Astrocyte (in vitro differentiated cells and primary cell): ENCODE measurements around a stretch of chr1.

- PRO-cap, result no peak
- RRBS, 2 experiments, result no CpG with 5 or more reads among the region's 3 CpGs
These were observed 160.7 kb downstream of the PPP1R12B start for GRCh38 chr1:202509108-202509625.

DNA sequence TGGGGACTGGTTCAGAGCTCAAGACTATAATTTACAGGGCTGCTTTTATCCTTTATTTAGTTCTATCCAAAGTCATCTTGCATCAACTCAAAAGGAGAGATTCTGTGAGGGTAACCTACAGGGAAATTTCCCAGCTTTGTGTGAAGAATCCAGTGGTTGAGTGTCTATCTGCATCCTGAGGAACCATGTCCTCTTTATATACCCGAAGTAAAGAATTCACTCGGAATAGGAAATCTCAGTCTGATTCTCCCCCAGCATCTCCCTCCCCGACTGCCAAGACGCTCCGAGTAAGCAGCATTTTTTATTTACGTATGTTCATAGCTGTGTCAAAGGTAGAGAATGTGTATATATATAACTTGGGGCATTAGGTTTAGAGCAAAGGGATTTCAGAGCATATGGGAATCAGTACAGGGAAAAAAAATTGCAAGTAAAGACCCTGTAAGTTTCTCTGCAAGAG, 170.3 kb downstream of the SYT2 start:
- PRO-cap, result no peak
- RRBS, 2 experiments, result no CpG with 5 or more reads among the region's 6 CpGs

DNA sequence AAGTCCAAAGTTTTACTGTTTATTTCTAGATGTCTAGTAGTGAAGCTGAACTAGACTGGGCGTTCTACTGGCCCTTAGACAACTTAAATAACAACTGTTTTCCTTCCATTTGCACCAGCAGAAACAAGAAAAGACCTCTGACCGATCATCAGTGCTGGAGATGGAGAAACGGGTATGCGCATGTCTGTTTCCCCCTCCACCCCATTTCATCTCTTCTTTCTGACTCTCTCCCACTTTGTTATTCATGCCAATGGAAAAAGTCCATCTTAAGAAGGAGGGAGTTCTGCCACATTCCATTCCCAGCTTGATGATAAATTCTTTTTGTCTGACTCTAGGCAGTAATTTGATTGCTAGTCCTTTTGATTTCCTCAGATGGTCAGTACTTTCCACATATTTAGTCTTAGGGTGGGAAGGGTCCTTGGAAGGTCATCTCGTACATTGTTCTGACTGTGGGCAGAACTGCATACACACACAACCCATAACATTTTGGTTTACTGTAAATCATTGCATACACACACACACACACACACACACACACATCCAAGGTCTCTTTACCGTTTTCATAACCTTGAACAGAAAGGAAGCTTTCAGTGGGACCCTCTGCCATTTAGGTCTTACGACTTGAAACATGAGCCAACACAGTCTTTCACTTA, 142.5 kb downstream of the SYT2 start:
- PRO-cap, result no peak
- RRBS, 2 experiments, result no CpG with 5 or more reads among the region's 7 CpGs

DNA sequence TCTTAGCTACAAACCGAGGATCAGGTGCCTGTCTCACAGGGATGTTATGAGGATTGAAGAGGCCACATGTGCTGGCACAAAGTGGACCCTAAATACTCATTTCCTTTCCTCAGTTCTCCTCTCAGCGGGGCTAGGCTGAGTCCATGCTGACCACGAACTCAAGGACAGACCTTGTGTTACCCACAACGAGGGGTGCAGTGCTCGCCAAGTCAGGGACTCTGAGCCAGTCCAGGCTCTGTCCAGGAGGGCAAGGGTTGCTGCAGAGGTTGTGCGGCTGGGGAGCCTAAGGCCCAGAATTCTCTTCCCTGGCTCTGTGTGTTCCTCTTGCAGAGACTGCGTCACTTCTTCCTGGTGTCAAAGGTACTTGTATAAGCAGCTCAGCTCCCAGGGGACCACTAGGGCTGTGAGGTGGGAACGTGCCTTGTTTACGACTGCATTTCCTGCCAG, 83.4 kb downstream of the SYT2 start:
- PRO-cap, result no peak
- RRBS, 2 experiments, result no CpG with 5 or more reads among the region's 9 CpGs

- PRO-cap, result no peak
- RRBS, 2 experiments, result no CpG with 5 or more reads among the region's 6 CpGs
These were observed 14.1 kb upstream of the KLHL12 start for GRCh38 chr1:202940835-202941881.

GRCh38 chr1:202955061-202955642, 3.0 kb downstream of the ADIPOR1 start:
- PRO-cap, result no peak
- RRBS, 2 experiments, result no CpG with 5 or more reads among the region's 5 CpGs

DNA sequence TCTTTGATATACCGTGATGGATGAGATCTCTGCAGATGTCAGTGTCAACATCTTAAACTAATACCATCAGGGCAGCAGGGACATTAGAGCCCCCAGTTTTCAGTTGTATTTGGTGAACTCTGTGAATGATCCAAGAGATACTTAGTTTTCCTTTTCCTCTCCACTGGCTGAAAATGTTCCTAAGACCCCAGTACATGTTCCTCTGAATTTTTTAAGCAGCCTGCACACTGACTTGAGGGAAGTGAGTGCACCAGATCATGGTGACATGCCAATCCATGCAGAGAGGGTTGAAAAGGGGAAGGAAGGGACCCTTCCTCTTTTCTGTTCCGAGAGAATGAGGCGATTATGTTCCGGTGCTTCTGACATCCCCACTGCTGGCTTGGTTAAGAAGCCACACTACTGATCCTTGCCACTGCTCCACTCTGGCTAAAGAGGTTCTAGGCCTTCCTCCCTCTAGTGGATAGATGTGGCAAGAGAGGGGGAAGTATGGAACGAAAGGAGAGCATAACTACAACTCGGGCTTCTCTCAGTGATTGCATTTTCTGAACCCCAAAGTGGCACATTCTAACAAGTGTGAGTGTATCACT, 1.8 kb upstream of the CYB5R1 start:
- PRO-cap, result no peak
- RRBS, 2 experiments, result no CpG with 5 or more reads among the region's 6 CpGs

GRCh38 chr1:203008275-203008912, 1.2 kb downstream of the TMEM183A start:
- PRO-cap, result no peak
- RRBS, 2 experiments, result no CpG with 5 or more reads among the region's 3 CpGs

GRCh38 chr1:203029085-203029752, 2.9 kb downstream of the PPFIA4 start:
- PRO-cap, result no peak
- RRBS, 2 experiments, result no CpG with 5 or more reads among the region's 11 CpGs

DNA sequence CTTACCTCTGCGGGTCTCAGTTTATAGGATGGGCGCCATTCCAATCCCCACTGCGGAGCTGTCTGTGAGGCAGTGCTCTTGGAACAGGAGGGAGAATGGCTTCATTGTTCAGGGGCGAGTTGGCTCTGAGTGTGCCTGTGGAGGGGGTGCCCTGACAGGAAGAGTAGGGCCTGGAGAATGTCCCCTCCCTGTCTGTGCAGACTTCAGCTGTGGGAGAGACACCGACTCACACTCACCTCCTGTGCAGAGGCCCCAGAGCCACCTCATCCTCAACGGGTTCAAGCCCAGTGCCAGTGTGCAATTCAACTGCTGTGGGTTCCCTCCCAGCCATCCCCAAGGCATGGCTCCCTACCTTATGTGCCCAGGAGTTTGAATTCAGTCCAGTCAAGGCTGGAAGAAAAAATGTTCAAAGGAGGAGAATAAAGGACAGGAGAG, 17.2 kb downstream of the ADORA1 start:
- PRO-cap, result no peak
- RRBS, 2 experiments, result no CpG with 5 or more reads among the region's 6 CpGs

DNA sequence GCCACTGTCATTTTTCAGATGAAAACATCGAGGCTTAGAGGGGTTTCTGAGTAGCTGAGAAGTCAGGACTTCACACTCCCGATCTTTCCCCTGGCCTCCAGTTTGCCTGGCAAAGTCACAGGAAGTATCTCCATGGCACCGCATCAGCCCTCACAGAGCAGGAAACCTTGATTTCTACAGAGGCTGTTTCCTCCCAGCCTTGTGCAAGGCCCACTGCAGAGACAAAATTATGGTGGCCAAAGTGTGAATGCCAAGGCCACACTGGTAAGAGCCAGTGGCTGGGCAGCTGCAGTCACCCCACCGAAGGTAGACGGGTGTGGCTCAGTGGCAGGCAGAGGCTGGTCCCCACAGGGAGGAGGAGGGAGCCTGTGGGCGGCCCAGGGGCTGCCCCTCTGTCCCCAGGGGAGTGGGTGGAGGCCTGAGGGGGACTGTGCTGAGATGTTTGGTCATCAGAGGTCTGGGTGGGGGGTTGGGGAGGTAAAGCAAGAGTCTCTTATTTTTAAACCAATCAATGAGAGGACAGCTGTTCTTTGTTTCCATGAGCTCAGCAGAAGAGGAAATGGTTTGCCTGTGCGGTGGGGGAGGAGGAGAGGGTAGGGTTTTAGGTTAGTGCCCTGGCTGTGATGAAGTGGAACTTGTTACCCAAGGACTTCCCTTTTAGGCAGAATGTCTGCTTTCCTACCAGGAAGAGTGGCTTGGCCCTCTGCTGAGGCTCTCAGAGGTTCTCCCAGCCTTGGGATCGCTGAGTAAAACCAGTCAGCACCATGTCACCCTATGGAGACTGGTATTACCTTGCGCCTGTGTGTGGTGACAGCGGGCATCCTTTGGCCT, 18.1 kb upstream of the BTG2 start:
- PRO-cap, result no peak
- RRBS, 2 experiments, result no CpG with 5 or more reads among the region's 10 CpGs

GRCh38 chr1:203289120-203290167, 15.9 kb upstream of the BTG2 start:
- PRO-cap, result no peak
- RRBS, 2 experiments, result no CpG with 5 or more reads among the region's 15 CpGs

GRCh38 chr1:203306971-203307592, 1.8 kb downstream of the BTG2 start:
- PRO-cap, result no peak
- RRBS, 2 experiments, result no CpG with 5 or more reads among the region's 21 CpGs

DNA sequence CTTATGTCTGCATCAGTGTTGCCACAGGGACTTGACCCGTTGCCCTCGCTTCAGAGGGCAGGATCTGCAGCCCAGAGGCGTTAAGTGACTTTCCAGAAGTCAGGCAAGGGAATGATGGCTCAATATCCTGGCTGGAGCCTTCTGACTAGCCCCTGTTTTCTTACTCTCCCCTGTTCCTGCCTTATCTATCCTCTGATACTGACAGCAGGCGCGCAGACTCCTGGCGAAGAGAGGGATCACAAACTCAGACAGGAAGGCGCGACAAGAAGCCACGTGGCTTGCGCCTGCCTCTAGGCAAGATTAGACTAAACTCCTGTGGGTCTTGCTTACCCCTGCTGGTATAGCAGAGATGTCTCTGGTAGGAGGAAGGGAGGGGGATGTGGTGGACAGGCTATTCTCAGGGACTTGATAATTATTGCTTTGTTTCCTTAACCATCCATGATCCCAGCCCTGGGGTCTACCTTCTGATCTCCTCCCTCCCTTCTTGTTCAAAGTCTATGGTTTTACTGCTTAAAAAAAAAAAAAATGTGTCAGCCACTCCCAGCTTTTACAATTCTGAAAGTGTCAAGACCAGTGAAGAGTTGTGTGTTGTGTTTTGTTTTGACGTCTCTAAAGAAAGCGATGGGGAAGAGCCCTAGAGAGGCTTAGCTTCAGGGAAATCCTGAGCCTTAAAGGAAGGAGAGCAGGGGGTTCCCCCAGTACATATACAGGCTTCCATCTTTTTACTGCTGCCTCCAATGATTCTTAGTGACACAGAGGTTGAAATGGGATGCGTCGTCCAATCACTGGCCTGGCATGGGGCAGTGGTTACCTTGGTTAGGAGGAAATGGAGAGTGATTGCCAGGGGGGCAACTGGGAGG, 13.7 kb upstream of the FMOD start:
- PRO-cap, result no peak
- RRBS, 2 experiments, result no CpG with 5 or more reads among the region's 14 CpGs

- PRO-cap, result no peak
- RRBS, 2 experiments, result no CpG with 5 or more reads among the region's 3 CpGs
These were observed 21.8 kb upstream of the FMOD start for GRCh38 chr1:203372734-203373078.

GRCh38 chr1:203378860-203379307, 28.0 kb upstream of the FMOD start:
- PRO-cap, result no peak
- RRBS, 2 experiments, result no CpG with 5 or more reads among the region's 4 CpGs

DNA sequence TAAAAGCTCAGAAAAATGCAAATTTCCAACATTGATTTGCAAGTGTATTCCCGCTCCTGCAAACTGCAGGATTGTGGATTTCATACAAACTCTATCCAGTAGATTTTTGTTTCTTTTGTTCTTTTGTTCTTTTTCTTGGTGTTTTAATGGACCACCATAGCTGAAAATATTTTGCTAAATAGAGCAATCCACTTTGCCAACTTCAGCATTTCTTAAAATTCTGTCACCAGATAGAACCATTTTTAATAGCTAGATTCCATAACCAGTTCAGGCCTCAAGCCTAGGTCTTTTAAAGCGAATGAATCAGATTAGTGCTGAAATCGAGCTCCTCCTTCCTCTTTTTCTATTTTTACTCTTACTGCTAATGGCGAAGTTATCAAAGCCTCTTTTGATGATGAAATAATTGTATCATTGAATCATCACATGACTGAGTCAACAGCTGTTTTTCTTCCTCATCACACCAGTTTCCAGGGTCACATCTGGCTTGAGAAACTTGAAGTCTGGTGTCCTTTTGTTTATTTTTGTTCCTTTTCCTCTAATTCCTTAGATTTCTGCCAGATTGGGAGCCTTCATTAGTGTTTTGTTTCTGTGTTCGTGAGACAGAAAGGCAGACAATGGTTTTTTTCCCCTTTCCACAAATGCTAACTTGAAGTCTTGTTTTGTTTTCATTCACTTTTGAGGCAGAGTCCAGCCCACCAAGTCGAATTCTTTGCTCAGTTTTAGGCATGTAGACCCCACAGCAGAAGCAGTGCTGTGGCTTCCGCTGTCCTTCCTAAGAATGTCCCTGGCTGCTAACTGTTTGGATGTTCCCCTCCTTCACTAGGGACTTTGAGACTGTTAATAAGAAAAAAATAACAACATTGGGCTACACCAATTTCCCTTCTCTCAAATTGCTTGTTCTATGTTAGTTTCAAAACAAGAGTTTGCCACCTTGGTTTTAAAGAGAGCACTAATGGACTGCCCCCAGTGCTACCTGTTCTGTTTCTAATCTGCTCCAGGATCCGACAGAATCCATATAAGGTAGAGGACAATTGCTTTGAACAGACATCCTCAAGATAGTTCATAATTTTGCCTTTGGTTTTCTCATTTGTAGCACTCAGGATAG, 51.8 kb upstream of the FMOD start:
- PRO-cap, result no peak
- RRBS, 2 experiments, result no CpG with 5 or more reads among the region's 8 CpGs

GRCh38 chr1:203518960-203520041, 25.3 kb downstream of the OPTC start:
- PRO-cap, result no peak
- RRBS, 2 experiments, result 52 to 83% methylated on average over 2 to 3 of the region's 16 CpGs

GRCh38 chr1:203636309-203636912, 9.8 kb downstream of the ATP2B4 start:
- PRO-cap, result no peak
- RRBS, 2 experiments, result no CpG with 5 or more reads among the region's 7 CpGs

DNA sequence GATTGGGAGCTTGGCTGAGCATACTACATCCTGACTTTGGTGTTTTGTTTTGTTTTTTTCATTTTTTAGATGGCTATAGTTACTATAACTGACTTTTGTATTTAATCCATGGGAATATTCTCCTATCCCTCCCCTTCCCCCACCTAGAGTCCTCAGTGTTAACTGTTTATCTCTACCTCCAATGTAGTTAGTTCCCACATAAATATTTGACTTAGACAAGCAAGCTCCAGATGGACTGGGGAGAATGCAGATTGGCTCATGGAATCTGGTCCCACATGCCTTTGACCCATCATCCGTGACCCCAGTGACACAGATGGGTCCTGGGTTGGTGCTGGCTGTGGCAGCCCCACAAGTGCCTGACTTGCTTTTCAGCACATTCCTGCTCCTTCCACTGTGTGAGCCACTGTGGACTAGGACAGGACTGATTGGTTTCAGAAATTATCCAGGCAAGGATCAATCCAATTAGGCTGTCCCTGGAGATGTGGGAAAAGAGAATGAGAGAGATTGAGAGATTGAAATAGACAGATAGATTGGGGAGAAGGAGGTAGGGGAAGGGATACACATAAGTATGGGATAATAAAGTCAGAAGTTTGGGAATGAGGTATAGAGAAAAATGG, 41.8 kb downstream of the ATP2B4 start:
- PRO-cap, result no peak
- RRBS, 2 experiments, result no CpG with 5 or more reads among the region's 1 CpG